ReNcell CX (cell line): ENCODE measurements around a stretch of chr17.

- PRO-cap = no peak
Observed at GRCh38 chr17:38879732-38880364, 10.0 kb downstream of the LASP1 start.

GRCh38 chr17:38886378-38886949, 16.6 kb downstream of the LASP1 start:
- PRO-cap = no peak

- PRO-cap = no peak
Observed at GRCh38 chr17:38911323-38911844, 41.5 kb downstream of the LASP1 start.

- PRO-cap = no peak
Observed at GRCh38 chr17:38919569-38920557, 47.3 kb downstream of the FBXO47 start.

- PRO-cap = no peak
Observed at GRCh38 chr17:38920558-38921488, 46.4 kb downstream of the FBXO47 start.

DNA sequence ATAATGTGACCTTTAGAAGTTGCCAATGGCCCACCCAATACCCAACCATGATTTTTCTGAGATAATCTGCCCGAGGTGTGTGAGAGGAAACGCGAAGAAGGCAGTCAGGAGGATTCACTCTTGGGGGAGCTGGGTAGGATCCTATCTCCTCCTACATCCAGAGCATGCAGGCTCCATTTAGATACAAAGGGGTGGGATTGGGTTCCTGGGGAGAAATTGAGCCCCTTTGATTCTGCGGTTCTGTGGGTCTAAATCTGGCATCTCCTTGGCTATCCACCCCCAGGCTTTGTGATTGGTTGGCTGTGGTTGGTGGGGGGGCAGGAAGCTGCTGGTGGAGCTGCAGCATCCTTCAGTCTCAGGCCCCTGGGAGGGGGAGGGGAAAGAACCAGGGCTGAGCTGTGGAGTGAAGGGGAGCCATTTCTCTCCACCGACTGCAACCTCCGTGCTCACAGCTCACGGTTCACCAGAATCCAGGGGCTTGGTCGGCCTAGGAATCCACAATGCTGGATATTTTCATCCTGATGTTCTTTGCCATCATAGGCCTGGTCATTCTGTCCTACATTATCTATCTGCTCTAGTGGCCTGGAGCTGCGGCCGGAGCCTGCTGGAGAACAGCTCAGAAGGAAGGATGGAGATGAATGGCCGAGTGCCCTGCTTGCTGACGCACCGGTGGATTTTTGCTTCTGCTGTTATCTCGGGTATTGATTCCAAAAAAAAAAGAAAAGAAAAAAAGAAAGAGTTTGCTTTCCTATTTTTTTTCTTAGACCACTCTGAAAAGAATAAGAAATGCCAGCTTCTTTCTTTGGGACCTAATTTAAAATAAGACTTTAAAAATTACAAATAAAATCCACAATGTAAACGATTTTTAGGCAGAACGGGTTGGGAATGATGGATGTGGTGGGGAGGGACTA, 41.8 kb downstream of the FBXO47 start:
- PRO-cap = no peak

GRCh38 chr17:39118774-39119082, 32.7 kb downstream of the PLXDC1 start:
- PRO-cap = no peak

- PRO-cap = no peak
Observed at GRCh38 chr17:39153394-39154053, 2.1 kb upstream of the PLXDC1 start.

DNA sequence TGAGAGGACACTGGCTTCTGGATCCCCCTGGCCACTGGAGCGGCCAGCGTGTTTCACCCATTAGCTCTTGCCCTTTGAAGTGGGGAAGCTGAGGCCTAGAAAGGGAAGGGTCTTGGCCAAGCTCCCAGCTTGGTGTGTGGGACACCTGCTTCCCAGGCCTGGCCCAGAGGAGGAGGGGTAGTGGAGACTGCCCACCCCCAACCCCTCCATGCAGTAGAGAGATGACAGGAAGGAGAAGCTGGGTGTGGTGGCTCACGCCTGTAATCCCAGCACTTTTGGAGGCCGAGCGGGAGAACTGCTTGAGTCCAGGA, 6.4 kb downstream of the RPL19 start:
- PRO-cap = no peak

DNA sequence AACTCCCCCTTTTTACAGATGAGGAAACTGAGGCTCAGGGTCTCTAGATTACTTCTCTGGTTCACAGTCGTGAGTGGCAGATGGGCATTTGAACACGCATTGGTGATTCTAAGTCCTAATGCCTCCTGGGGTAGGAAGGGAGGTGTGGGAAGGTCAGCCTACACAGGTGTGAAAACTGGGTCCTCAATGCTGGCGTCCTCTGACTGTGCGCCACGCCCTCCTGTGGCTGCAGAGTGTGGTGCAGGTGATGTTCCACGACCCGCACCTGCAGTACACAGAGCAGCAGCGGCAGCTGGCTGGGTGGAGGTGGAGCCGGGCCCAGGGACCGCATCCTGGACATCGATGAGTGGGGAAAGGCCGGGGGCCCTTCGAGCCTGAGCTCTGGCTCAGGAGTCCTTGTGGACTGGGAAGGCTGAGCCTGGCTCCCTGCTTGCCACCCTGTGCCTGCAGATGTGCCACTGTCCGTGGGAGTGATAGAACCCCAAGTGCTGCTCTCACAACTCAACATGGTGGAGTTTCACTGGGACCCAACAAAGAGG, 13.9 kb upstream of the STAC2 start:
- PRO-cap = no peak

DNA sequence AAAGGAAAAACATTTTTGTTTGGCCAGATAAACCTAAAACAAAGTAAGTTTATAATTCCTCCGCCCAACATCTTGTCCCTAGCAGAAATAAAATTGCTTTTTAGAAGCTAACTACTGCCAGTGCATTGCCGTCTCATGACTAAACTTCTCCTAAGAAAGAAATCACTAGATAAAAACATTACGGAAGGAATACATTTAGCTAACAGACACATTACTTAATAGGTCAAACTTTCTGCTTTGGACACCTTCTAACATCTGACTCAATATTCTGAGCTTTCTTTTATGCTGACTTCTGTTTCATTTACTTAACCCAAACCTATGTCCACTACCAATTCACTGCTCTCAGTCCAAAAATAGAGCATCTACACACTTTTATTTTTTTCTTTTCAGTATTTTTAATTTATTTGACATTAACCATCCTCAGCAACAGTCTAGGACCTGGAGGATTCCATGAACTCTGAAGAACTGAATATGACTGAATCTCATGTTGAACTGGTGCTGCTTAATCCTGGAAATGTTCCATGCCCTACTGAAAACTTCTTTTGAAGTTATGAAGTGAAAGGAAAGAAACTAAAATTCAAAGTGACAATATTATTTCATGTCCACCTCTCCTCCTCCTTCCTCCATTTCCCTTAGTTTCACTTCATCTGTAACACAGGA, 36.0 kb downstream of the FBXL20 start:
- PRO-cap = no peak

- PRO-cap = no peak
Observed at GRCh38 chr17:39400101-39400907, 1.1 kb downstream of the FBXL20 start.

DNA sequence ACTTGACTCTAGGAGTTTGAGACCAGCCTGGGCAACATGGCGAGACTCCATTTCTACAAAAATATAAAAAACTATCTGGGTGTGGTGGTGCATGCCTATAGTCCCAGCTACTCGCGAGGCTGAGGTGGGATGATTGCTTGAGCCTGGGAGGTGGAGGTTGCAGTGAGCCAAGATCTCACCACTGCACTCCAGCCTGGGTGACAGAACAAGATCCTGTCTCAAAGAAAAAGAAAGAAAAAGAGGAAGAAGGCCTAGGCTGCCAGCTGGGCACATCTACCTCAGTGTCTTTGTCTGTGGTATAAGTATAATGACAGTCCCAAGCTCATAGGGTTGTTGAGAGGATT, 13.8 kb downstream of the NEUROD2 start:
- PRO-cap = no peak

DNA sequence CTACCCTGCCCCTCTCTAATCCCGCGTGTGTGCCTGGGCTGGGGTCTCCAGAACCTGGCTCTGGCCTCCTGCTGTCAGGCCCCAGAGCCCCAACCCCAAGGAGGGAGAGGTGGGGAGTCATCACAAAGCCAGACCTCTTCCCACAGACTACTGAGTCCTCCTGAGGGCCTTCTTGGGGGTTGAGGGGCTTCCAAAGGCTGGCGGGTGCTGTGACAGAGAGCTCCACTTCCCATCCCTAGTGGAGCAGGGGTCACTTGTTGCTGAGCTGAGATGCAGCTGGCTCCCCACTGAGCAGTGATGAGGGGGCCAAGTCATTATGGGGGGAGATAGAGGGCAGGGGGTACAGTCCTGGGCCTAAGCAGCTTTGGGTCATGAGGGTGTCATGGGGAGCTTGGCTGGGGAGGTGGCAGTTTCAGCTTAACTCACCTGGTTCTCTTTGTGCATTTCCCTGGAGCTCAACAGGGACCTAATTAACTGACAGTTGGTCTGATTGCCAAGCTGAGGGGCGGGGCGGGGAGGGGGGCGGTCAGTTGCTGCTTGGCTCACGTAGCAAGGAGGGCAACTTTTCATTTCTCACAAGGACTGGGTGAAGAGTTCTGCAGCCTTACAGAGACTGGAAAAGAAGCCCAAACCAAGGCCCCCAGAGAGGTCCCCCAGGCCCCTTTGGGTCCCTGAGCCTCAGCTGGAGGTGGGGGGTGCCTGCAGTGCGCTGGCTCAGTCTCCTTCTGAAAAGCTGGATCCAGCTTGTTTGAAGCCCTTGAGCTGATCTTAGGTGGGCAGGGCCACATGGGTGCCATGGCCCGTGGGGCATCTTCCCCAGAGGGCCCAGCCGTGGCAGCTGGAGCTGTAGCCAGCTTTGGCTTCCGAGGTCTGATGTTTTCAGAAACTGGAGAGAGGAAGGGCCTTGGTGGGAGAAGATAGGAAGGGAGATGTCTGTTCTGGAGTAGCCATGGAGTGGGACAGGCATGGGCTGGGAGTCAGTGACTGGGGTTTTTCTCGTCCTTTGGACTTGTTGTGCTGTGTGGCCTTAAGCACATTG, 1.5 kb downstream of the PPP1R1B start:
- PRO-cap = no peak

DNA sequence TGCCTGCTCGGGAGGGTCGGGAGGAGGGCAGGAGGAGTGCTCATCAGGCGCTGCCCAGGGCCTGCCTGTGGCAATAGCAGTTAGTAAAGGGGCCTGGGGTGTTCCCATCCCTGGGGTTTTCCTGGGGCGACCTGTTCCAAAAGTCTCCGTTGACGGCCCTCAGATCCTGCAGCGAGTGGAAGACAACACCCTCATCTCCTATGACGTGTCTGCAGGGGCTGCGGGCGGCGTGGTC, 4.6 kb upstream of the TCAP start:
- PRO-cap = no peak

DNA sequence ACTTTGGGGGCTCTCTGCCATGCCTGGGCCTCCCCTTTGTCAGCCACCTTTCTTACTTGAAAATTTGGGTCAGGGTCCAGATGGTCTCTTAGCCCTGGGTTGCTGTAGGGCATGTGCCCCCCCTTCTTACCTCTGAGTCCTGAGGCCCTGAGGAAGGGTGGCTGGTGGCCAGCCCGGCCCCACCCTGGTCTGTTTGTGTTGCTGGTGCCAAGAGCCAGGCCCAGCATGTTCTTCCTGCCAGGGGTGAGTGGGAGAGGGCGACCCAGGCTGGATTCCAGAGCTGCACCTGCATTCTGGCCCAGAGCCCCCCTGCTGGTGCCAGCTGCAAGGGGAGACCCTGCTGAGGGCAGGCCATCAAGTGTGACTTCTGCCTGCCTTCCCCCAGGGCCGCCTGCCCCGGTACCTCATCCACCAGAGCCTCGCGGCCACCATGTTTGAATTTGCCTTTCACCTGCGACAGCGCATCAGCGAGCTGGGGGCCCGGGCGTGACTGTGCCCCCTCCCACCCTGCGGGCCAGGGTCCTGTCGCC, 2.7 kb upstream of the TCAP start:
- PRO-cap = no peak

DNA sequence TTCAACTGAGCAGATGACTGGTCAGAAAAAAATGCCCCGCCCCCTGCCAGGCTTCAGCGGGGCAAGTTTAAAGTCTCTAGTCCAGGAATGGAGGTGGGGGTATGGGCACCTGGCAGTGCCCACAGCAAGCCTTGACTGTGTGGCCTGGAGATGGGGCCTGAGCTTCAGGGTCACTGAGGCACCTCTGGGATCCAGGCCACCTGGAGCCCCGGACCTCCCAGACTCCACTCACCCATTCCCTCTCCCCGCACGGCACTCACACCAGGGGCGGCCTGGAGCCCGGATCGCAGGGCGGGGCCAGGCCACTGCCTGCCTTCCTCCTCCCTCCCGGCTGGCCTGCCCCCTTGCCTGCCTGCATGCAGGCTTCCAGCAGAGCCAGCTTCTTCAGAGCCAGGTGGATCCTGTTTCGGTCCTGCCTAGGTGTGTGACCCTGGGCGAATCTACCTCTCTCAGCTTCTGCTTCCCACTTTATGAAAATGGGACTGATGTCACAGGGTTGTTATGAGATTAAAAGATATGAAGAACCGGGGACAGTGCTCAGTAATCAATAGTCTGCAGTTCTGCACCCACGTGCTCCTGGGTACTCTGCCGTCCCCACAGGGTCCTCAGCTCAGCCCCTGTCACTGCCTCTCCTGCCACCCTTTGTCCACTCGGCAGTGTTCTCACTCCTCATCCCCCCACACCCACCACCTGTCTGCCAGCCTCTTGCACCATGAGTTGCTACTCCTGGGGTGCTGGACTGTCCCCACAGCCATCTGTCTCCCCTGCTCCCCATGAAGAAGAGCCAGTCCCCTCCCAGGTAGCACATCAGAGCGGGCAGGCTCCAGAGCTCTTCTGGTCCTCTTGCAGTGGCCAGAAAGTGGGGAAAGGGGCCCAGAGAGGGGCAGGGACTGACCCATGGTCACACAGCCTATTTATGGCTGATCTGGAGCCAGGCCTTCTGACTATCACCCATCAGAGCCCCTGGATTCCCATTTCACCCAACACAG, 1.2 kb upstream of the TCAP start:
- PRO-cap = unidirectional peak, minus-strand start at position 352 of the sequence

- PRO-cap = no peak
Observed at GRCh38 chr17:39715448-39716564, 14.5 kb downstream of the MIEN1 start.

DNA sequence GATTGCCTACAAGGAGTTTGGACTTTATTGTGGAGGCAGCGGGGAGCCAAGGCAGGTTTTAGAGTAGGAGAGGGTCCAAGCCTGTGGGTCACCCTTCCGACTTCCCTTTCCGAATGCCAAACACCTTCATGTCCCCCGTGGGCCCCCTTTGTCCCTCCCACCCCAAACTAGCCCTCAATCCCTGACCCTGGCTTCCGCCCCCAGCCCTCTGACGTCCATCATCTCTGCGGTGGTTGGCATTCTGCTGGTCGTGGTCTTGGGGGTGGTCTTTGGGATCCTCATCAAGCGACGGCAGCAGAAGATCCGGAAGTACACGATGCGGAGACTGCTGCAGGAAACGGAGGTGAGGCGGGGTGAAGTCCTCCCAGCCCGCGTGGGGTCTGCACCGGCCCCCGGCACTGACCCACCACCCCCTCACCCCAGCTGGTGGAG, 7.2 kb downstream of the MIEN1 start:
- PRO-cap = no peak

DNA sequence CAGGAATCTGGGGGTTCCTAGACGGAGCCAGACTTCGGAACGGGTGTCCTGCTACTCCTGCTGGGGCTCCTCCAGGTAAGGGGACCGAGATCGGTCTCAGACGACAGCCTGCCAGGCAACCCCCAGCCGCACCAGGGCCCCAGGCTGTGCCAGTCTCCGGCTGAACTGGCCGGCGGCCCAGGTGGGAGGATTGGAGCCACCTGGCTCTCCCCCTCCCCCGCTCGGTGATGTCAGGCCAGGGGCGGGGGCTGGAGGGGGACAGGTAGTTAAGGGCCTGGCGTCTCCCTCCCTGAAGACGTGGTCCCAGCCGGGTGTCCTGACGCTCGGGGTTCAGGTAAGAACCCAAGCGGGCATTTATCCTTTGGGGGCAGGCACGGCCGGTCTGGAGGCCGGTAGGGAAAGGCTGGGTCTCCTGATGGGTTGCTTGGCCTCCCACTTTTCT, 342 bp downstream of the GRB7 start:
- PRO-cap = no peak